HGPS cell (cell line): ENCODE data around the genes SOX14 and RBP2.

GRCh38 chr3:134809781-134810890, 15.1 kb downstream of the EPHB1 start:
- RRBS, result no CpG with 5 or more reads among the region's 10 CpGs

GRCh38 chr3:135257477-135258095, 462.5 kb downstream of the EPHB1 start:
- RRBS, result no CpG with 5 or more reads among the region's 18 CpGs

GRCh38 chr3:136630678-136631187, 121.4 kb downstream of the STAG1 start:
- RRBS, result no CpG with 5 or more reads among the region's 2 CpGs

- RRBS, result 3% methylated on average over 17 of the region's 36 CpGs
Observed at GRCh38 chr3:137763885-137764416, at the start of gene SOX14. Gene SOX14 (plus strand): TSS chr3:137764315.

- RRBS, result no CpG with 5 or more reads among the region's 9 CpGs
Observed at GRCh38 chr3:138081660-138082504, 33.5 kb downstream of the DZIP1L start.

DNA sequence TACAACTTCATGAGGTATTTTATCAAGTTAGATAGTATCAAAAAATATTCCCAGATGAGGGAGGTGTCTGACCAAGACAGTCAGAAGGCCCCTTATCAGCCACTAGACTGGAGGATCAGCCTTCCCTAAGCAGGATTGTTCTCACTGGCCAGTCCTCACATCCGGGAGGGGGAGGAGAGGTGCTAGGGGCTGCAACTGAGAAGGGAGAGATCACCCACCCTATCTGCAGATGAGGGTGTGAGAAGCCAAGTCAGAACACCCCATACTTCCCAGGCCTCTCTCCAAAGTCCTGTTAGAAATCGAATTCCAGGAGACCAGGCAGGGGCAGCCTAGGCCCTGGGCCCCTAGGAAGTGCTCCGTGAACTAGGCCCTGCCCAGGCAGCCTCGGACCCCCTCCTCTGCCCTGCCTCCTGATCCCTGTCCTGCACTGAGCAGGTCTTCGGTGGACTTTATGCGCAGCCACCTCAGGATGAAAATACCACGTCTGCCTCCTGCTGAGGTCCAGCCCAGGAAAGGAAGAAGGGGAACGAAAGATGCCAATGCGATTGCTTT, 980 bp downstream of the DZIP1L start:
- RRBS, result no CpG with 5 or more reads among the region's 9 CpGs

GRCh38 chr3:138349921-138350816, 1.8 kb downstream of the MRAS start:
- RRBS, result no CpG with 5 or more reads among the region's 17 CpGs

DNA sequence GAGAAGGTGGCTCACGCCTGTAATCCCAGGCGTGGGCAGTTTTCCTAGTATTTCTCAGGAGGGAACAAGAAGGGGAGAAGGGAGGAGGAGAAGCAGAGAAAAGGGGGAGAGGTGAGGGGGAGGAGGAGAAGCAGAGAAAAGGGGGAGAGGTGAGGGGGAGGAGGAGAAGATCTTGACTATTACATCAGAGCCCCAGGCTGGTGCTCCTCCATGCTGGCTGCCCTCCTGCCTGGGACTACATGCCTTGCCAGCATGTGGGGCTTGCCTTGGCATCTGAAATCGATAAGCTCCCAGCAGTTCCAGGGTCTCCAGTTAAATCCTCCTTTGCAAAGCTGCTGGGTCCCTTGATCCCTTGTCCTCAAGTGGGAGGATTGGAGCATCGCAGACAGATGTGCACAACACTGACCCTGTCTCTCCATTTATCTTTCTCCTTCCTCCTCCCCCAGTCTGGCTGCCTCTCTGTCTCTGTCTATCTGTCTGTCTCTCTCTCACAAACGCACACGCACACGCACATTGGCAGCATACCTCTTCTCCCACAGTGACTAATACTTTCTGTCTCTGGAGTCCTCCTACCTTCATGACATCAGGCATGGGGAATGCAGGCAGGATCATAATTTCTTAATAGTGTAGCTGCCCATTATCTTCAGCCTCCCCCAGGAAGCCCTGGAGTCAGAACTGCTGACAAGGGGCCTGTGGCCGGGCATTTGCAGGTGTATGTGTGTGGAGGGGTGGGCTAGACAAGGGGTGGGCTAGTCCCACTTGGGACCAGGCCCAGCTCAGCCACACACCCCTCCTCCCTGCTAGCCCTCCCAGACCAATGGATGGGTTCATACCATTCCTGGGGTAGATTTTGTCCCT, 41.8 kb downstream of the MRAS start:
- RRBS, result no CpG with 5 or more reads among the region's 8 CpGs

GRCh38 chr3:138398706-138399252, 35.6 kb upstream of the ESYT3 start:
- RRBS, result no CpG with 5 or more reads among the region's 8 CpGs

GRCh38 chr3:138468970-138469484, 34.6 kb downstream of the ESYT3 start:
- RRBS, result no CpG with 5 or more reads among the region's 2 CpGs

GRCh38 chr3:138588611-138589026, 5.4 kb downstream of the CEP70 start:
- RRBS, result no CpG with 5 or more reads among the region's 4 CpGs

DNA sequence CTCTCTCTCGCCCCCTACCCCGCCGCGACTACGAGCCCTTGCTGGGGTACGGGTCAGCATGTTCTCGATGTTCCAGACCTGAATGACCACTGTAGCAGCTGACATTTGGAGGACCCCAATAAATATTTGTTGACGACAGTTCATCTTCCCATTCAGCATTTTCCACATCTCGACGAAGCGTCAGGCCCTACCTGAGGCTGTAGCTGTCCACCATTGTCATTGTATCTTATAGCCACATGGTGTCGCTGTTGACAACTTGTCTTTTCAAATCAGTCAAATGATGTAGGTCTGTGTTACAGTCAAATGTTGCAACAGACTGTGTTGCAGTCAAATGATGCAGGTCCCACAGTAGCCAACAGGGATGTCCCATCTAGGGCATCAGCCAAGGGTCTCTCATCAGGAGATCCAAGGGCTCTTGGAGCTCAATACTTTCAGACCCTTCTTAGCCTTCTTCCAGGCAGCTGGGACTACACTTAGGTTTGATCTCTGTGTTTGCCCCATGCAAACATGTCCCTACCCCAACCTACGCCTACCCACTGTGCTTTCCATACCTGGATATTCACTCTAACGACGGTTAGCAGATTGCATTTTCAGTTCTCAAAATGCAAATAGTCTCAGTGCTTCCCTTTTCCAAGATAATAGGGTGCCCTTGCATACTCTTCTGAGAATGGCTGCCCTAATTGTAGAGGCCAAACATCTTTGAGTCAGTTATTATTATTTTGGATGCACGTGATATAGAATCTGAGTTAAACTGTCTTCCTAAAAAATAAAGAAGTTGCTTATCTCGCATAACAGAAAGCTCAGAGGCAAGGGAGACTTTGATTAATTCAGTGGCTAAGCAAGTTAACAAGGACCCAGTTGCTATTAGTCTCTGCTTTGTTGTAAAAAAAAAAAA, 803 bp upstream of the CEP70 start:
- RRBS, result no CpG with 5 or more reads among the region's 17 CpGs

GRCh38 chr3:138694211-138694786, 85.7 kb downstream of the FAIM start:
- RRBS, result no CpG with 5 or more reads among the region's 3 CpGs

GRCh38 chr3:138744635-138745290, 90.0 kb downstream of the PIK3CB start:
- RRBS, result no CpG with 5 or more reads among the region's 4 CpGs

GRCh38 chr3:138916842-138917211, 30.1 kb downstream of the FOXL2 start:
- RRBS, result no CpG with 5 or more reads among the region's 2 CpGs

- RRBS, result no CpG with 5 or more reads among the region's 15 CpGs
Observed at GRCh38 chr3:138948528-138949695, 1.9 kb downstream of the FOXL2NB start.

DNA sequence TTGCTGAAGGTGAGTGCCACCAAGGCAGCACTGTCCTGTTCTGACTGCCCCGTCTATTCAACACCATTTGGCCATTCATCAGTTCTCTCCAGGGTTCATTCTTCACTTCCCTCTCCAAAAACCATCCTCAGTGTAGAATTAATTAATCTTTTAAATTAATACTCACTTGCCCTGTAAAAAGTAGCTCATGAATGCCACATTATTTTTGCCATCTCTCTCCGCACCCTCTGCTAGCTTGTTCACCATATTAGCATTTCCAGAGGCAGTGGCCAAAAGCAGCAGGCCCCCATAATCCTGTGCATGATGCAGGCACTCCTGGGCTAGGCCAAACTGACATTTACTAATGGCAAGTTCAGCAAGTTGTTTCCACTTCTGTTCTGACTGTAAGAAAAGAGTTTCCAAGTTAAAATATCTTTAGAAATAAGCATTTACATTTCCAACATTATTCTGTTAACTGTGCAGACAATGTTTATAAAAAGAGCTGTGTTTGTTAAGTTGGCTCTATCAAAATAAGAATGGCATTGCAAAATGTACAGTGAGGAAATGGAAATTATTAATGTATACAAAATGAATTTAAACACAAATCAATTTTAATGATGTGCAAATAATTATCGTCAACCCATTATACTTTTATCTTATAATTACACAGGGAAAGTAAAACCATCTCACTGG, 17.2 kb downstream of the MRPS22 start:
- RRBS, result no CpG with 5 or more reads among the region's 3 CpGs

DNA sequence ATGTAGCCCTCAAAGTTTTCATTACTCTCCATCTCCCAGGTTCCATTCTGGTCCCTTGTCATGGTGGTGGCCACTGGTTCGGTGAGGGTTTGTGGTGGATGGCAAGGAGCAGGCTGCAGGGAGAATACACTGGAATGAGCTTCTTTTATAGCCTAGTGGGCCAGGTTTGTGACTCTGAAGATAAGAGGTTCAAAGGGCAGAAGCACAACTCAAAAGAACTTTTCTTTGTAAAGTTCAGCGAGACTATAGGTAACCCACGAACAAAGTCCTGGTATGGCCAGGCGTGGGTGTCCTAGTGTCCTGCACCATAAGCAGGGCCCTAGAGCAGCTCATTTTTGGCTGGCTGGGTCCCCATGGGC, at the start of gene RBP2:
Gene RBP2 (minus strand): TSS at position 119 of the 359 bp plus-strand sequence.
- RRBS, result no CpG with 5 or more reads among the region's 4 CpGs